Cardiac ventricle fibroblast (primary cell): Measurements from ENCODE around the gene RICTOR.

- RAMPAGE, long total RNA = no peak
These were observed 55.4 kb downstream of the SPEF2 start for GRCh38 chr5:35672933-35673554.

DNA sequence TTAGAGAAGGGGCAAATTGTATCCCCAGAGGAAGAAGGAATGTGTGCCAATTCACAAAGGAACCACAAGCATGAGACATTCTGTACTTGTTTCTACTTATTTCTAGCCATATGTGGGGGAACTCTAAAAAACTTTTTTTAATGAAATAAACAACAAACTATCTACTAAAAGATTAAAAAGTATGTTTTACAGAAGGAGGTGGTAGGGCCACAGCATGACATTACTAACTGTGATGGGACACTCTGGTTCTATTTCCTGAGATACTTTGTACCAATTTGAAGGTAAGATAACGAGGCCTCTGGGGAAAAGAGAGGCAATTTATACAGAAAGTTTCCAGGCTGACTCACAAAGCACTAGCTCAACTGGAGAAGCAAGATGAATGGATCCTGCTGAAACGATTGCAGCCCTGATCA is 22.5 kb downstream of the RANBP3L start:
- RAMPAGE, long total RNA = no peak

- RAMPAGE, long total RNA = no peak
These were observed 102.4 kb upstream of the RANBP3L start for GRCh38 chr5:36403993-36404701.

DNA sequence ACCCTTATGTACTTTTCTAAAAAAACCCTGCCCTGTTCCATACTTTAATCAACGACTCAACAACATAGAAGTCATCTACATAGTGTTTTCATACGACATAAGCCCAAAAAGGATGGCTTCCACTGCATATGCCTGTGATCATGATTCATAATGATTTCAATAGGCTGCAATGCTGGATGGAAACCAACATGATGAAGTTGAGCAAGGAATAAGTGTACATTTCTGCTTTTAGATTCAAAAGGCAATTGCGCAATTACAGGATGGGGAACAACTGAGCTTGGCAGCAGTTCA is 51.0 kb downstream of the SLC1A3 start:
- RAMPAGE, long total RNA = no peak

- RAMPAGE, long total RNA = no peak
These were observed 64.3 kb downstream of the SLC1A3 start for GRCh38 chr5:36670618-36671293.

DNA sequence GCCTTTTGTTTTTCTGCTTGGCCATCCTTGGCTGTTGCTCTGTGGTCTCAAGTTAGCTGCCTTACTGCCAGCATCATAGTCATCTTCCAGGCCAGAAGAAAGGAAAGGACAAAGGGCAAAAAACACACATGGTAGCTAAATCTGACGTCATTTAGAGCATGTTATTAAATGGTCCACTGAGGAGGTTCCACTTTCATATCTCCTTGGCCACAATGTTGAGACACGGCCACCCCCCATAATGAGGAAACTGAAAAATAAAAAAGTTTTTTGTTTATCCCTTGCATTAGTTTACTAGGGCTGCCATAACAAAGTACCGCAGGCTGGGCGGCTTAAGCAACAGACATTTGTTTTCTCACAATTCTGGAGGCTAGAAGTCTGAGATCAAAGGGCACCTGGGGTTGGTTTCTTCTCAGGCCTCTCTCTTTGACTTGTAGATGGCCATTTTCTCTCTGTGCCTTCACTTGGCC is 106.4 kb upstream of the NIPBL start:
- RAMPAGE, long total RNA = no peak

GRCh38 chr5:36965133-36965829 is 88.7 kb downstream of the NIPBL start:
- RAMPAGE, long total RNA = no peak

DNA sequence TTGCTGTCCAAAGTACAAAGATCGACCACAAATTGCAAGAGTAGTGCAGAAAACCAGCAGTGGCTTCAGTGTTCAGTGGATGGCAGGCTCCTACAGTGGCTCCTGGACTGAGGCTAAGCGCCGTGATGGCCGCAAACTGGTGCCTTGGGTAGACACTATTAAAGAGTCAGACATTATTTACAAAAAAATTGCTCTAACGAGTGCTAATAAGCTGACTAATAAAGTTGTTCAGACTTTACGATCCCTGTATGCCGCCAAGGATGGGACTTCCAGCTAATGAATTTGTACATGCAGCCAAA is 184.6 kb downstream of the CPLANE1 start:
- RAMPAGE, long total RNA = no peak

GRCh38 chr5:37184599-37185228 is 64.5 kb downstream of the CPLANE1 start:
- RAMPAGE, long total RNA = no peak

DNA sequence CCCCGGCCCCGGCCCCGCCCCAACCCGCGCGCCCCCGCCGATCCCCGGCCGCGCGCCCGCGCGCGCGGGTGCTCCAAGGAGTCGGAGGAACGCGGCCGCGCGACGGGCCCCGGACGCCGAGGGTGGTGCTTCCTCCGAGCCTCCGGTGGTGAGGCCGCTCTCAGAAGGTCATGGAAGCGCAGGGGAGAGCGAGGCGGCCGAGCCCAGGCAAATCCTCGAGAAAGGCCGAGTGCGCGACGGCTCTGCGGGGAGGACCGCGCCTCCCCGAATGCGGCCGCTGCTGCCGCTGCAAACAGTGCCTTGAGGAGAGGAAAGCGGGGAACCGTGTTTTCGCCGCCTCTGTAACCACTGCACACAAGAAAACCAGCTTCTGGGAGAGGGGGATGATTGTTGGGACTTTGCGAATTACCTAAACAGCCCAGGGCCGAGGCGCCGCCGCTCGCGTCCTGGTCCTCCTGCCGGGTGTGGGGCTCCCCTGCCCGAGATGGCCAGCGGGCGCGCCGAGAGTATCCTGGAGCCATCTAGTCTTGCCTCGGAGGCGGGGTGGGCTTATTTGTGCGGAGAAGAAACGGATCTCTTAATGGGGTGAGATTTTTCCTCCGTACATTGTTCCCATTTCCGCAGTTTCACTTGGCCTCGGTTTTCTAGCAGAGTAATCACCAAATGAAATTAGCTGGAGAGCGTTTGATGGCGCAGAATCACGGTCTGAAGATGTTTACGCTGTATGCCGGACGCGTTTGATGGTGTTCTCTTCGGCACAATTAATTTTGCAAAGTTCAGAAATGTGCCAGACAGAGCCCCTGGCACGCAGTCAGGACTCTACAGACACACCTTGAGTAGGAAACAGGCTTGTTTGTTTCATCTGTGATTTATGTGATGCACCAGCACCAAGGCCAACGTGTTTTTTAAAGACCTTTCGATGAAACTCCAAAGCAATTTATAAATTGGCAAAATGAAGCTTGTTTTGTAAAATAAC is 568 bp upstream of the LIFR start:
- RAMPAGE, long total RNA = no peak

- RAMPAGE, long total RNA = no peak
These were observed 45.4 kb upstream of the OSMR start for GRCh38 chr5:38800383-38800848.

GRCh38 chr5:39055057-39055611 is 19.1 kb downstream of the RICTOR start:
- RAMPAGE, long total RNA = no peak

GRCh38 chr5:39066350-39066689 is 7.9 kb downstream of the RICTOR start:
- RAMPAGE, long total RNA = no peak

GRCh38 chr5:39067390-39067876 is 6.8 kb downstream of the RICTOR start:
- RAMPAGE, long total RNA = no peak

GRCh38 chr5:39073282-39074233 is 641 bp downstream of the RICTOR start:
- RAMPAGE, long total RNA = no peak

DNA sequence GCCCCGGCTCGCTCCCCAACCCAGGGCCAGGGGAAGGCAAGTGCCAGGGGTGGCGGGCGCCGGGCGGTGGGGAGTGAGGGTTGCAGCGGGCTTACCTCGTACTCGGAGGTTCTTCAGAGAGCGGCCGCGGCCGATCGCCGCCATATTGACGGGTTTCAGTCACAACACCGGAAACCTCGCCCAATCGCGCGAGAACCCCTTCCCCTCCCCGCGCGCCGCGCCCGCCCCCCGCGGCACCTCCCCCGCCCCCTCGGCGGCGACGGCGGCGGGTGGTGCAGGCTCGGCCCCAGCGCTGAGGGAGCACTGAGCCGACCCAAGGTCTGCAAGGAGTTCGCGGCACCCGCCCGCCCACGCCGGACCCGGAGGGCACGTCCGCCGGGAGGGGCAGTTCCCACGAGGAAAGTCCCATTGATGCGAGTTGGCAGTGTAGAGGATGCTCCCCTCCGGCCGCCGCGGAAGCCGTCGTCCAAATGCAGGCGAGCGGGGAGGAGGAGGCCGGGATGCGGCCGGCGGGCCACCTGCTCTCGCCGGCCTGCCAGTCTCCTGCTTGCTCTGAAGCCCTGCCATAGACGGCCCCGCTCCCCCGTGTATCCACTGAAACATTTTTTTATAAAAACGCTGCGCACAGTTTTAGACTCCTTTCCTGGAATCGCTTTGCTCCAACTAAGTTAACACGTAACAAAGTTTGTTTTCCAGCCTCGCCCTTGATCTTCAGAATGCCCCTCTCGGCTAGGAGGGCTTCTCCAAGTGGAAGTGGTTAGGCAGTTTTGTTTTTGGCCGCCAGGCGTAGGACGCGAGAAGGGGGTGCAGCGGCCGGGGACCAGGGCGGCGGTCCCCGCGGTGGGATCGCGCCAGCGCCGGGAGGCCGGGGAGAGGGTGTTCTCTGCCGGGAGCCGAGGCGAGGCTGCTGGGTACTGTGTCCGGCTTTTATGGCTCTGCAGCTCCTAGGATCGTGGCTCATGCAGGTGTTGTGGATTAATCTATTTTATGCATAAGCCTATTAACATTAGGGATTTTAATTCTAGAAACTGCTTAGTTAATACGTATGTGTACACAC is at the start of gene RICTOR:
Gene RICTOR, minus strand, starts transcription at position 166 of the 1,057 bp plus-strand sequence.
- RAMPAGE, long total RNA = no peak

DNA sequence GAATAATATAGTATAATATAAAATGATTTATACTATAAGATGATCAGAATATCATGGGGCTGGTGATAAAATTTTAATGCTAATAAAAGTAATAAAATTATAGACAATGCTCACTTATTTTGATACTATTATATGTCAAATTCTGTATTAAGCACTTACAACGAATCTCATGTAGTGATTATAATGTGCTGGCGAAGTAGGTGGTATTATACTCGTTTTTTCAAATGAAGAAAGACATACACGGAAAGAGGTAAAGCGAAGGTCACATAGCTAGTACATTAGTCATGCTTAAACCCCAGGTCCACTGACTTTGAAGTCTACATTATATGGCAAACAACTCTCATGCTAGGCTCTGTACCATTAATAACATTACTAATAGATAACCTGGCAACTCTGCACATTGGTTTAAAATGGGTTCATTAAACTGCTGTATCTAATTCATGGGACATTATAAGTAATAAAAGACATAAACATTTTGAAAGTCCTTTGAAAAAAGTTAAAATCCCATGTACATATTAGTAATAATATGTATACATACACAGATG is 21.3 kb downstream of the FYB1 start:
- RAMPAGE, long total RNA = no peak

DNA sequence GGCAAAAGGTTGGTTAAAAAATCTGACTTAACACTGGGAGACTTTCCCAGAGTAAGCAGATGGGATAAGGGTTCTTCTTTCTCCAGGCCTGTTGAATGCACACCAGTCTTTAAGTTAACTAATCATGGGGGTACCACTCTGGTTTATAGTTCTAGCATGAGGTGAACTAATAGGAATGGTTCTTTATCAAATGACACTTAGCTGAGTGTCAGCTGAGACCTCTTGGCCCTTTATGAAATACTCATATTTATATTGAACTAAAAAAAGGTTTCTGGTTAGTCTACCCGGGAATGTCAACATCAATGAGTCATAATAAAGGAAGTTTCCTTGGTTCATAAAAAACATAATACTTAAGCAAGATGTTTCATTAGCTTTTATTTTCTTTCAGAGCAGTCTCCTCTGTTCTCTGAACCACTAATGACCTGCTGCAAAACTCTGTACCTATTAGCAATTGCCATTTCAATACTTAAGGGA is 13.8 kb downstream of the DAB2 start:
- RAMPAGE, long total RNA = no peak

GRCh38 chr5:39473276-39473769 is 48.5 kb upstream of the DAB2 start:
- RAMPAGE, long total RNA = no peak

- RAMPAGE, long total RNA = no peak
These were observed 613.2 kb upstream of the DAB2 start for GRCh38 chr5:40038021-40038314.